ENCODE measurements around the gene EPDR1.

- RRBS: no CpG with 5 or more reads among the region's 13 CpGs
Measured at GRCh38 chr7:37354344-37355155, 94.1 kb downstream of the ELMO1 start.

GRCh38 chr7:37390051-37390389 lies 58.6 kb downstream of the ELMO1 start:
- RRBS: no CpG with 5 or more reads among the region's 7 CpGs

GRCh38 chr7:37394009-37394565 lies 54.6 kb downstream of the ELMO1 start:
- RRBS: no CpG with 5 or more reads among the region's 2 CpGs

DNA sequence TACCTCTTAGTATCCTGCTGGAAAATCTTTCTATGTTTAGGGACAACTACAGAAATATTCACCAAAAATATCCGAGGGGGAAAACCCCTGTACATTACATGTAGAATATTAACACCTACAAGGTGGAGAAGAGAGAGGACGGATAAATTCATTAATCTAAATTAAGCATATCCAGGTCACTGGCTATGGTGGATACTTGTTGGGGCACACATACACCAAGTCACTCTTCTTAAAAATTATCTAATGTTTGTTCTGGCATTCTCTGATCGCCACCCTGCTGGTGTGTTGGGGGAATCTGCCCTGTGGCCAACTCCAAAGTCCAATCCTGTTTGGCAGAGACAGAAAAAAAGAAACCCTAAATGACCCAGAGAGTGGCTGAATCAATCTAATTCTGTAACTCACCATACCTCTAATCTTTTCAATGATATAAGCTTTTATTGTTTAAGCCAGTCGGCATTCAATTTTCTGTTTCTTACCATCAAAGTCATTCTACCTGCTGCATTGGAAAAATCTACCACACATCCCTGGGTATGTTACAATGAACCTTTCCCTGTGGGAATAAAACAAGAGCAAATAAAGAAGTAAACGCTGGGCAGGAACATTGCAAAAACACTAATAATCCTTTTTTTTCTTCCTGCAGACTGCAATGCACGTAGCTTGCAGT lies 34.3 kb downstream of the ELMO1 start:
- RRBS: no CpG with 5 or more reads among the region's 6 CpGs

GRCh38 chr7:37421218-37421833 lies 27.3 kb downstream of the ELMO1 start:
- RRBS: no CpG with 5 or more reads among the region's 7 CpGs

GRCh38 chr7:37513937-37514597 lies 65.4 kb upstream of the ELMO1 start:
- RRBS: no CpG with 5 or more reads among the region's 5 CpGs

GRCh38 chr7:37535732-37536439 lies 87.2 kb upstream of the ELMO1 start:
- RRBS: no CpG with 5 or more reads among the region's 2 CpGs

- RRBS: 11% methylated on average over 20 of the region's 71 CpGs
Measured at GRCh38 chr7:37920388-37921390, at the start of gene EPDR1. Gene EPDR1 (plus strand): TSS chr7:37920640.

DNA sequence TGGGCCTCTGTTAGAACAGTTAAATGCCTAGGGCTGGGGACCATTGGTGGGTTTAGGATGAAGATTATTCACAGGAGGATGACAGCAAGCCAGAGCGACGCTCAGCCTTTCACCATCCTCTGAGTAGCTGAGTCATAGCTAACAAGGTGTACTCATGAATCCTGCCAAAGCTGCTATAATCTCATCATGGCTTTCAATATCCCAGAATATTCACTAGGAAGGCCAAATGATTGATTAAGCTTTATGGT lies 39.7 kb downstream of the STARD3NL start:
- RRBS: no CpG with 5 or more reads among the region's 2 CpGs

DNA sequence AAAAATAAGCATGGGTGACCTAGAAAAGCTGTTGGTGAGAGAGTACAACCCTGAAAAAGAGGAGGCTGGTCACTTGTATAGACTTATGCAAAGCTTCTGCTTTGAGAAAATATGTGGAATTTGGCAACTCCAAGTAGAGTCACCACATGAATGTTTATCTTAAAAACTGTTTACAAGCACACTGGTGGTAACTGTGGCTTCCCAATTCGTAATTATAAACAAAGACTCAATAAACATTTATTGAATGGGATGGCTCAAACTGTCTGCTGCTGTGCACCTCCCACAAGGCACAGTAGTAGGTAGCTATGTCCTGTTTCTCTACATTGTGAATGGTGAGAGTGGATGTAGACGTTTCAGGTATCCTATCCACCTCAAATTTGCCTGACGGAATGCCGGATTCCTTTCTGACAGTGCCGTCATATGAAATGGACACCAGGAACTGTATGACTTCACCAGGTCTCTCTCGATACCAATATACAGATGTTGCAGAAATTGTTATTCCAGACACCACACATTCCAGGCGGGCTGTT lies 138.8 kb downstream of the STARD3NL start:
- RRBS: no CpG with 5 or more reads among the region's 7 CpGs

DNA sequence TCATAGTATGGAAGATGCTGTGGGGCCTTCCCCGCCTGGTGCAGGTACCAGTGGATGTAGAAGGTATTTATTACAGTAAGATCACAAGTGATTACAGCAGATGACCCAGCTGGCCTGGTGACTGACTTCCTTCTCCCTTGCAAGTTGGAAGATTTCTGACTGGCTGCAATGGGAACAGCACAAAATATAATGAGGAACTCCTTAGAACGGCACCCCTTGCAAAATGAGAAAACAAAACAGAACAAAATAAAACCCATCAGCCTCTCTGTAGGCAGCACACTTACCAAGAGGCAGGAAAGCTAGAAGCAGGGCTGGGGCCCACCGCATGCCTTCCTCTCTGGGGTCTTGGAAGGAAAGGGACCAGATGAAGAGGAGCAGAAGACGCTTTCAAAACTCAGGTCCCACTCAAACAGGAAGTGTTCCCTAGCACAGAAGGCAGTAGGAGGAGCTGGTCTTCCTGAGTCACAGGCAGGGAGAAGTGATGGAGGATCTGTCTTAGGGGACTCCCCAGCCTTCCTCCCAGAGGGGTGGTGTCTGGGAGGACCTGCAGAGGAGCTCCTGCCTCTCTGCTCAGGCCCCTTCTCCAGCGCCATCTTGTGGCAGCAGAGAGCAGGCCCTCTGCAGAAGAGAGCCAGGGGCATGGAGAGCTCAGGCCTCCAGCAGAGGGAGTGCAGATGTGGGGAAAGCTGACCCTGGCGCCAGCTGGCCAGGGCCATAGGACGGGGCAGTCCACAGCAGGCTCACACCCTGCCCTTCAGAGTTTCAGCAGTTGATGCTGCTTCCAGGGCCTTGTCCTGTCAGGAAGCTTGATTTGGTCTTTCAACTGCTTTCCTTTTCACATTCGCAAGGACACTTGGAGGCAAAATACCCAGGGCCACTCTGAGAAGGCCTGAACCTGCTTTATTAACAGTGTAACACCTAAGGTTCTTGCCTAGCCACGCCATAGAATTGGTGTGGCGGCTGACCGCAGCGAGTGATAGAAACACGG lies 157.4 kb downstream of the STARD3NL start:
- RRBS: no CpG with 5 or more reads among the region's 13 CpGs

DNA sequence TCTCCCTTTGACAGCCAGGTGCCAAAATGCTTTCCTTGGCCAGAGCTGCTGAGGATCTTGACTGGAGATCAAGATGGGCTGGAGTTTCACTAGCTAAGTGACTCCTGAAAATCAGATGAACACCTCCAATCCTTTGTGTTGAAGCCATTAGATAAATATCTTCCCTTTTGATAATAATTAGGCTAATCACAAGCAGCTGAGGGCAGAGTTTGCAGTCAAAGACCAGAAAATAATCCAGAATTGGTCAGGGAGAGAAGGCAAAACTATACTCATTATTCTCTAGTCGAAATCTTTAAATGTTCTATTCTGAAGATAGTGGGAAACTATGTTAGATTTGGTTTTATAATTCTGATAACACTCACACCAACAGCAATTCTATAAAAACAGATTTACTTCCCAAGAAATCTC lies 154.2 kb downstream of the AMPH start:
- RRBS: no CpG with 5 or more reads among the region's 1 CpG

DNA sequence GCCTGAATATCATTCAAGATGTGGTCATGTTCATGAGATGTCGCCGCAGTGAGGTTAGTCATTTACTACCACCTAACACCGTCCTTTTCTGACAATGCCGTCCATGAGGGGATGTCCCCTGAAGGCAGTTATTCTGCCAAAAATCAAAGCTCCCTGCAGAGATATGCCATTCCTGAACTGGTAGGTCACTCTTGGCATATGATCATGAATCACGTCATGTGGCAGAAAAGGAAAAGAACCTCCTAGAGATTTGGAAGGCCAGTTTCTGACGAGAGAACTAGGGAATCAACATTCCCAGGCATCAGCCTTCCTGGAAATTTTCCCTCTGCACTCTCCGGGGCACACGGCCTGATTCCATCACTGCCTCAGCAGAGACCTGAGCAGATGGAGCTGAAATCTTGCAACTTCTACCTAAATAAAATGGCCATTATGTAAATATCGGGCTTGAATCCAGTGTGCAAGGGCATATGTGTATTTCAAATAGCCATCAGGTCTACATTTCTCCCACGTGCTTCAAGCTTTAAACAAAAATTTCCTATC lies 46.7 kb downstream of the AMPH start:
- RRBS: no CpG with 5 or more reads among the region's 10 CpGs

GRCh38 chr7:38831100-38831684 lies 77.8 kb downstream of the VPS41 start:
- RRBS: no CpG with 5 or more reads among the region's 5 CpGs

- RRBS: no CpG with 5 or more reads among the region's 20 CpGs
Measured at GRCh38 chr7:39013298-39013956, 35.7 kb downstream of the POU6F2 start.

GRCh38 chr7:39366425-39366825 lies 199.8 kb upstream of the YAE1 start:
- RRBS: no CpG with 5 or more reads among the region's 4 CpGs

DNA sequence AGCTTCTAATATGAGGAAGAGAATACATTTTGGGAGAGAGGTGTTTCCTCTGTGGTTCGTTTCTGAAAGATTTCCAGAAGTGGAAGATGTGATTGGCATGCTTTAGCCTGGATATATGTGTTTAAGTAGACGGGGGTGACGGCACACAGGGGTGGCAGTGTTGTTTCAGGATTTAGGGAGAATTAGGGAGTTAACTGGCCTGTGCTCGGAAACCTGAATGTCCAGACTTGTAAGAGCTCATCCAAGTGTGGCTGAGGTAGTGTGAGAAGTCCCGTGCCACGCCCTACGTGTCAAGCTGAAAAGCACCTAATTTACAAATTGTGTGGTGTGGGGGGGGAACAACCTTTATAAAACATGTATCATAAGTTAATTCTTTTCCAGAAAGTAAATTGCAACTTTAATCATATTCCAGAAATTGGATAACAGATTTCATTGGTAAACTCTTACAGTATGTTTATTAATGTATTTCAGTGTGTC lies 1.1 kb downstream of the RALA start:
- RRBS: no CpG with 5 or more reads among the region's 7 CpGs

GRCh38 chr7:39633697-39634780 lies 10.7 kb downstream of the RALA start:
- RRBS: no CpG with 5 or more reads among the region's 3 CpGs

Data from PFSK-1 (cell line).